Right common carotid artery plus branches (tissue), 1 donor: ENCODE measurements around a stretch of chr10.

DNA sequence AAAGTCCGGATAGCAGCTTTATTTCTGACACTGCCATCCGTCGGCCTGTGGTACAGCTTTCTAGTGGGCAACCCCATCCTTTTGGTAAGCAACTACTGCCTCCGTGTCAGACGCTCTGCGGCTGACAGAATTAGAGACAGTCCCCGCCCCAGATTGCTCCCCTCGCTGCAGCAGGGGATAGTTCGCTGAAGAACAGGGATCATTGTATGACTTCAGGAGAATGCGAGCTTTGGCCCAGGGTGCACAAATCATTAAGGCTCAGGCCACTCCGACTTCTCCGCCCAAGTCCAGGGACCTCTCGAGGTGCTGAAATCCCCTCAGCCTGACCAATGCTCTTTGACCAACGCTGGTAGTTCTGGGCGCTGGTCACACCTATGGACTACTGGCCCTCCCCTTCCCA is 447 bp downstream of the POLR3A start:
- PRO-cap, result no peak

GRCh38 chr10:78036981-78038107 is 3.7 kb downstream of the RPS24 start:
- PRO-cap, result no peak

- PRO-cap, result no peak
Measured at GRCh38 chr10:78331415-78331846, 297.8 kb downstream of the RPS24 start.

GRCh38 chr10:78401943-78402413 is 368.3 kb downstream of the RPS24 start:
- PRO-cap, result no peak

GRCh38 chr10:78556813-78557071 is 512.0 kb upstream of the ZMIZ1 start:
- PRO-cap, result no peak

- PRO-cap, result unidirectional peak, plus-strand start at chr10:78694058
Measured at GRCh38 chr10:78693999-78694290, 374.8 kb upstream of the ZMIZ1 start.

DNA sequence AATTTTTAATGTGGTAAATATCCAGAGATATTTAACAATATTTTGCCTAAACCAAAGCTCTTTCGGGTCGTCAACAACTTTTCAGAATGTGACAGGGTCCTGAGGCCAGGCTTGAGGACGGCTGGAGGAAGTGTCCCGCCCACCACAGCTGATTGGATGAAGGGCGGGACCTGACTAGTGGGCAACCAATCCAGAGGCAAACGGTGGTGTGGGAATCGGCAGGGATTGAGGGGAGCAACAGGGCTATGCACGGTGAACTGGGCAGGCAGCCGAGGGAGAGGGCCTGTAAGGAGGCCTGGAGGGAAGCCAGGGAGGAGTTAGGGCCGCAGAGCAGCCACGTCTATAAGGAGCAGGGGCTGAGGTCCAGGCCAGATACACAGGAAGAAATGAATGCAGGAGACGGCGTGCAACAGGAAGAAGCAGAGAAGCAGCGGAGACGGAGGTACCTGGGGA is 46.2 kb upstream of the ZMIZ1 start:
- PRO-cap, result no peak

- PRO-cap, result no peak
Measured at GRCh38 chr10:79059101-79059736, 9.5 kb upstream of the ZMIZ1 start.

GRCh38 chr10:79066968-79067830 is 1.6 kb upstream of the ZMIZ1 start:
- PRO-cap, result bidirectional peak, plus-strand start at chr10:79067468, minus-strand start at chr10:79067377

GRCh38 chr10:79076843-79077383 is 8.1 kb downstream of the ZMIZ1 start:
- PRO-cap, result no peak

- PRO-cap, result no peak
Measured at GRCh38 chr10:79079593-79080049, 10.9 kb downstream of the ZMIZ1 start.

DNA sequence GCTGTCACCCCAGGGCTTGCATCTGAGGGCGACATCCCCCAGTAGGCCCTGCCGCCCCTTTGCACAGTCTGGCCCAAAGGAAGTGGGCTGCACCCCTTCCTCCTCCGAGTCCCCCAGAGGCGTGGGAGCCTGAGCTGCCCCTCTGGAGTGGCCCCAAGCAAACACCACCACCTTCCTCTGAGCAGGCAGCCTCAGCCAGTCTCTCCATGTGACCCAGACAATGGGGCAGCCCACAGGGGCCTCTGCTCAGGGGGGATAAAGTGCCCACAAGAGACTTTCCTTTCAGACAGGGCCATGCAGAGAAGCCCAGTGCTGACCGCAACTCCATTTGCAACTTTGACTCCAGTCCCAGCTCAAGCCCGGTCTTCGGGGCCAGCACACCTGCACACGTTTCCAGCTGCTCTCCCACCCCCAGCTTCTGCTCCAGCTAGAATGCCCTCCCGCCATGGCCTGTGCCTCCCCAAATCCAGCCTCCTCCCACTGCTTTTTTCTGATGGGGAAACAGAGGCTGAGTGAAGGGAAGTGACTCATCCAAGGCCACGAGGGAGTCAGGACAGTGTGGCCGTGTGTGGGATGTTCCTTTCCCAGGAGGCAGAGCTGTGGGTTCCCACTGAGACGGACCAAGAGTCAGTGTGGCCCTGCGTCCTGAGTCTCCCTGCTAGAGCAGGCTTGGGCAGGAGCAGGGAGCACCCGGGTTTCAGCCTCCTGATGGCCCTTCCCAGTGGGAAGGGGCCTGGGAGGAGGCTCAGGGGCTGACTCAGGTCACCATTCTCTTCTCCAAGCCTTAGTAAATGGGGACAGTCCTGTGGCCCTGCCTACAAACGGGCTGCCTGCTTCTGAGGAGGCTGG is 111.9 kb downstream of the ZMIZ1 start:
- PRO-cap, result no peak

DNA sequence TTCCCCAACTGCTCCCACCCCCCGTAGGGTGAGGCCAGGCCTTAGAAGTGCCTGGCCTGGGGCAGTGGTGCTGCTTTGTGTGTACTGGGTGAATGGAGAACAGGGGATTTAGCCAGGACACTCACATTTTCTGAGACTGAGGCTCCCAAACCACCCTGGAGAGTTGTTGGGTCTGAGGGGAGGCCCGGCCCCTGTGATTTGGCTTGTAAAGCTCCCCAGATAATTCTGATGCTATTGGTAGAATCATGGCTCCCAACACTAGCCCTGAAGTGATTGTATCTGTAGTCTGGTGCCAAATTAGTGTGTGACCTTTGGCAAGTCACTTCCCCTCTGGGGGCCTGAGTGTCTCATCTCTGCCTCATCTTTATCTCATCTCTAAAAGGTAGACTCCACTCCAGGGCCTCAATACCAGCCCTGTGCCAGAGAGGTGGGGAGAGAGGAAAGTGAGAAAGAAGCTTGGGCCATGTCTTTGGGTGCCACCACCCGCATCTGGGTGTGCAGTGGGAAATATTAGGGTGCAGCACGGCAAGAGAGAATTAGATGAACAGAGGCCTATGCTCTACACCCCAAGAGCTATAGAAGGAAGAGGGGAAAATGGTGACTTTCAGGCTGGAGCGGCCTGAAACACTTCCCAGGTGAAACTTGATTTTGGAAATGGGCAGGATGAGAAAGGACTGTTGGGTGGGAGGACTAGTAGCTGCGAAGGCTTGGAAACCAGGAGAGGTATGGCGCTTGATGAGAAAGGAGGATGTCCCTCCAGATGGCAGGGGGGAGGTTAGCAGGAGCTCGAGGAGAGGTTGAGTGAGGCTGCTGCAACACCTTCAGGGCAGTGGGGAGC is 99.4 kb upstream of the PPIF start:
- PRO-cap, result no peak

DNA sequence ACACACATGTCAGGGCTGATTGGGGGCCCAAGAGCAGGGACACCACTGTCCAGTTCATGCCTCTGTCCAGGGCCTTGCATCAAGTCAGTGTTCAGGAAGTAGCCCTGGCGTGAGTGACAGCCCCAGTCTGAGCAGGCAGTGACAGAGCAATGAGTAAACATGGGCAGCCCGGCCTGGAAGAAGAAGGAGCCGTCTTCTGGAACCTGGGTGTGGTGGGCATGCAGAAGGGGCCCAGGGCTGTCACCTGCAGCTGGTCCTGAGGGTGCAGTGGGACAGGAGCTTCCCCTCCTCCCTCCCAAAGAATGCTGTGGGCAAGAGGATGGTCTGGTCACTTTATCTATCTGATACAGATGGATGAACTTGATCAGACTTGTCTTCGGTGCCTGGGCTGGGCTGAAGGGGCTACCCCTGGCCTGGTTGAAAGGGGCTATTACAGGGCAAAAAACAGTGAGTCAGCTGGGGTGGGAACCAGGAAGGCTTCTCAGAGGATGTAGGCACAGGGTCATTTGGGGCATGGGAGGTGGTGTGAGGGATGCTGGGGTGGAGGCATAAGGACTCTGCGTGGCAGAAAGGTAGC is 42.7 kb upstream of the PPIF start:
- PRO-cap, result no peak

GRCh38 chr10:79331103-79332283 is 15.8 kb upstream of the PPIF start:
- PRO-cap, result no peak

GRCh38 chr10:79424265-79425067 is 21.0 kb downstream of the ZCCHC24 start:
- PRO-cap, result no peak

GRCh38 chr10:79434460-79435223 is 10.8 kb downstream of the ZCCHC24 start:
- PRO-cap, result no peak

- PRO-cap, result no peak
Measured at GRCh38 chr10:79450327-79450526, 4.8 kb upstream of the ZCCHC24 start.

GRCh38 chr10:79947827-79948415 is 984 bp downstream of the SFTPD start:
- PRO-cap, result no peak

DNA sequence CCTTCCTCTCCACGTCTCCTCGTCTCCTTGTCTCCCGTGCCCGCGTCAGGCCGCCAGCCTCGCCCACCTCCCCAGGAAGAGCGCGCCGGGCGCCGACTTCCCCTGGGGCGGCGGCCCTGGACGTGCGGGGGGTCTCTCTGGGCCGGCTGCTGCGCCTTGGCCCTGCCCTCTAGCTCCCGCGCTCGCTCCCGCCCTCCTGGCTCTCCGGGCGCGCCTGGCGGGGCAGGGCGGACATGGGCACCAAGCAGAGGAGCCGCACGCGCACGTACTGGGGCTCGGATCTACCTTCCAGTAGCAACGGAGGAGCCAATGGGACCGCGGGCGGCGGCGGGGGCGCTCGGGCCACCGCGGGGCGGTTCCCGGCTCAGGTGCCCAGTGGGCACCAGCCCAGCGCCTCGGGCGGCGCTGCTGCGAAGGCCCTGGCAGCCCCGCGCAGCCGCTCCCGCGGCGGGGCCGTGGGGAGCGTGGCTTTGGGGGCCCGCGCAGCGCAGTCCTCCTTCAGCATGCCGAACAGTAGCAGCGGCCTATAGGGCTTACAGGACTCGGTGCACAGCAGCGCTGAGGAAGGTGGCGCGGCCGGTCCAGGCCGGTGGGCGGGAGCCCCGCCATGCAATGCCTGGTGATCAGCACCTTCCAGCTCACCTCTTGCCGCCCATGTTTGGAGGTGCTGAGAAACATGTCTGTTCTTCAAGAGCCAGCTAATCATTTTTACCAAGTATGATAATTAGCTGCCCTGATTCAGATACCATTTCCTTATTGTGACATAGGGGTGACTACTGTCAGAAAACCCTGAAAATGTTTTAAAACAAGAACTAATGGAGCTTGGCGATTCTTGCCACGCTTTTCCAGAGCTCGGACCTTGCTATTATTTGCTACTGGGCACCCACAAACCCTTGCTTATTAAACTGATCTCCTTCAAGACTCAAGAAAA is 33.3 kb upstream of the SFTPD start:
- PRO-cap, result bidirectional peak, plus-strand start at position 435 of the sequence, minus-strand start at position 283 of the sequence; unidirectional peak, minus-strand start at position 466 of the sequence